CD14-positive monocyte (primary cell): ENCODE measurements around a stretch of chr2.

GRCh38 chr2:241767842-241769005, 8.4 kb upstream of the GAL3ST2 start:
- CAGE, long polyA plus RNA: no peak

DNA sequence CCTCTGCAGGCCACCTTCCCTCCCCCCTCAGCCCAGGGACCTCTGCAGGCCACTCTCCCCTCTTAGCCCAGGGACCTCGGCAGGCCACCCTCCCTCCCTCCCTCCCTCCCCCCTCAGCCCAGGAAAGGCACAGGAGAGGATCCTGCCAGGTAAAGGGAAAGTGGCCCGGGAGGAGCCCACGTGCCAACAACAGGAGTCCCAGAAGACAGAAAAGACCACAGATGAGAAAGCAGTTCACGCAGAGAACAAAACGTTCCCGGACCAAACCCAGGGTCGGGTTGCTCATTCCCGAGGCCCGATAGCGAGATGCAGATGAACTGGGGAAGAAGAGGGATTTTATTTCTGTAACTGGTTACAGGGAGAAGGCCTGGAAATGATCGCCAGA, 1.0 kb upstream of the NEU4 start:
- CAGE, long polyA plus RNA: no peak

DNA sequence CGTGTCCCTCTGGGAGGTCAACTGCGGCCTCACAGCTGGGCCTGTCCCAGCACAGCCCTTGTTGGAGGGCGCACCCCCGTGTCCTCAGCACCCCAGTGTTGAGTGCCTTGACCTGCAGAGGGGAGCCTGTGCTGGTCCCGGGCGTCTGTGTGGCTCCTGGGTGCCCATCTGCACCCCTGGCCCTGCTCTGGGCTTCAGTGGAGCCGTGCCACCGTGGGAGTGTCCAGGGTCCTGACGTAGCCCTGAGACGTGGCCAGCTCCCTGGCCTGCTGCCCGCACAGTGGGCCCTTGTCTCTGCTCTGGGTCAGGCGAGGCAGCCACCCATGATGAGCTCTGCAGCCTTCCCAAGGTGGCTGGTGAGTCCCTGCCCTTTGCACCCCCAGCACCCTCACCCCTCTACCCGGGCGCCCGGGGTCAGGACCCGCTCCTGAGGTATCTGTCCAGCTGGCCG, 2.1 kb downstream of the NEU4 start:
- CAGE, long polyA plus RNA: no peak

- CAGE, long polyA plus RNA: no peak
Observed at GRCh38 chr2:241866349-241867254, 2.9 kb upstream of the RTP5 start.

- CAGE, long polyA plus RNA: no peak
Observed at GRCh38 chr2:241895571-241896138, 4.6 kb downstream of the FAM240C start.